Caco-2 (cell line): Measurements from ENCODE around the gene ESCO1.

- PRO-cap: no peak
- RRBS: no CpG with 5 or more reads among the region's 17 CpGs
These were observed 159.4 kb downstream of the FAM210A start for GRCh38 chr18:13566756-13567493.

DNA sequence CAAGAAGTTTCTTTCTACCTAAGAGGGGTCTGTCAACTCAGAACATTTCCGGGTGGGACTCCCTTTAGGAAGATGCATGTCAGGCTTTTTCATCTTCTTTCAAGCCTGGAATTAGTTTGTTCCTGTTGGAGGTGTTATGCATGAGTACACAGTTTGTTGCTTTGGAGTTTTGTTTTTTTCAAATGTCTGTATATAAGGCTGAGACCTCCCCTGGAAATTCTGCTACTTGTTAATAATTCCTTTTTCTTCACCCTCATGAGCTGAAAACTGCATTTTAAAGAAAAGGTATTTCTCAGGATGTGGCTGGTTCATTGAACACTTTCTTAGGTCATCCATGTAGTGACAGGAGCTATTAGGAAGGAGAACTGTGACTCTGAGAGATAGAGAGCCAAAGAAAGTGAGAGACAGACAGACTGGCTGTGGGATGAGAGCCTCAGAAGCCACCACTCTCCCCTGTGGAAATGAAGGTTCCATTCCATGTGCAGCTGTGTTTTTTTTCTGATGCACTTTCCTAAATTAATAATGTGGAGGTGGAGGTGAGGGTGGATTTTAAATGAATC, 113.4 kb downstream of the FAM210A start:
- PRO-cap: no peak
- RRBS: no CpG with 5 or more reads among the region's 1 CpG

DNA sequence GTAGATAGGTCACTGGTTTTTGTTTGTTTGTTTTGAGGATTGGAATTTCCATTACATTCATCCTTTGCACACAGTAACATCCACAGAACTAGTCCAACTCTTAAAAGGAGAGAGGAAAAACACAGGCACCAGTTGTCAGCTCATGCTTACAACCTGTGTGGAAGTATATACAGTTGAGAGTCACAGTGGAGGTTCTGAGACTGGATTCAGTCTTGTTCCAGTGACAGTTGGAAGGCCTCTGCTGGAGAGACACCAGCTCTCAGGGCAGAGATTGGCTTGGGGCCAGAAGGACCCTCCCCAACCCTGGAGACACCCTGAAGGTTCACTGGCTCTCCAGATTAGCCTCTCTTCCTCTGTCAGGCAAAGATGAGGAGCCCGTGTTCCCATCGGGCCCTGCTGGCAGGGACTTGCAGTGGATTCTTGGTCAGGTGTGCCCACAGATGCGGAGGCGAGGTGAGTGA, 78.7 kb downstream of the FAM210A start:
- PRO-cap: no peak
- RRBS: no CpG with 5 or more reads among the region's 4 CpGs

DNA sequence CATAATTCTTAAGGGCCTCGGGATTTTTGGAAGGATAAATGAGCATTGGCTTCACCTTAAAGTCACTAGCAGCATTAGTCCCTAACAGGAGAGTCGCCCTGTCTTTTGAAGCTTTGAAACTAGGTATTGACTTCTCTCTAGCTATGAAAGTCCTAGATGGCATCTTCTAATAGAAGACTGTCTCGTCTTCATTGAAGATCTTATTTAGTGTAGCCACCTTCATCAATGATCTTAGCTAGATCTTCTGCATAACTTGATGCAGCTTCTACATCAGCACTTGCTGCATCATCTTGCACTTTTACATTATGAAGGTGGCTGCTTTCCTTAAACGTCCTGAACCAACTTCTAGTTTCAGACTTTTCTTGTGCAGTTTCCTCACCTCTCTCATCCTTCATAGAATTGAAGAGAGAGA, 31.7 kb downstream of the RNMT start:
- PRO-cap: no peak
- RRBS: no CpG with 5 or more reads among the region's 4 CpGs

GRCh38 chr18:13800973-13801488, 22.9 kb upstream of the MC5R start:
- PRO-cap: no peak
- RRBS: 4% methylated on average over 15 of the region's 34 CpGs

GRCh38 chr18:20970291-20970759, 141.3 kb downstream of the ROCK1 start:
- PRO-cap: no peak
- RRBS: no CpG with 5 or more reads among the region's 4 CpGs

GRCh38 chr18:21016819-21017245, 94.8 kb downstream of the ROCK1 start:
- PRO-cap: no peak
- RRBS: no CpG with 5 or more reads among the region's 3 CpGs

DNA sequence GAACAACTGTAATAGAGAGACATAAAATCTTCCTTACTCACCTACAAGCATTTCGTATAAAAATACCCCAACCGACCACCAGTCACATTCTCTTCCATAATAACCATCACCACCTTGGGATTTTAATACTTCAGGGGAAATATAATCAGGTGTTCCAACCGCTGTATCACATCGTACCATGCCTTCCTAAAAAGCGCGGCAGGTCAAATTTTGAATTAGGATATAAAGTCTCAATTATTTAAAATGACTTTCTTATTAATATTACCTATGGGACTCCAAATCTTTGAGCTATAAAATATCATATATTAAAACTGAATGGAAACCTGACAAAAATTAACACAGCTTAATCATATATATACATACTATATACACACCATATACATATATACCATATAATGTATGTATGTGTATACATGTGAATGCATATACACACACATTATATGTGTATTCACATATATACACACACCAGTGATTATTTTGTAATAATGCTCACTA, 69.0 kb downstream of the ROCK1 start:
- PRO-cap: no peak
- RRBS: no CpG with 5 or more reads among the region's 6 CpGs

- PRO-cap: no peak
- RRBS: no CpG with 5 or more reads among the region's 3 CpGs
These were observed 6.3 kb upstream of the ROCK1 start for GRCh38 chr18:21117720-21118439.

GRCh38 chr18:21363088-21363937, 121.3 kb downstream of the GREB1L start:
- PRO-cap: no peak
- RRBS: no CpG with 5 or more reads among the region's 6 CpGs

DNA sequence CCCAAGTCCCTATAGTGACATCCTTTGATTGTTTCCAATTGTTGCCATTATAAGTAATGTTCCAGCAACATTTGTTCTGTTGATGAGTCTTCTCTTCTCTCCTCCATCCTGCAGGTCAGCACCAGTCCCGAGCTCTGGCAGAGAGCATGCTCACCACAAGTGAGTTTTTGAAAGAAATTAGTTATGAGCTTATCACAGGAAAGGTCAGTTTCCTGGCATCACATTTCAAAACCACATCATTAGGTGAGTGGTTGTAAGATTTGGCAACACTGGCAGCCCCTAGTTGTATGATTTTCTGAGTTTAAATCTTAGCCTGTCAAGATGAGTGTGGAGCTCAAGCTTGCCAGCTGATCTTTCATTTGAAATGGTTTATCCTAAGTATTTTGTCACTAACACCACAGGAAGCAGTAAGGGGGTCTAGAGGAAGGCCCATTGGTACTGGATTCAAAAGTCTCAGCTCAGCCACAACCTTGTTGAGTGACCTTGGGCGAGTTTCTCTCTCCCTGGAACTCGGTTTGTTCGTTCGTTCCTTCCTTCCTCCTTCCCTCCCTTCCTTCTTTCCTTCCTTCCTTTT, 149.5 kb downstream of the ESCO1 start:
- PRO-cap: no peak
- RRBS: no CpG with 5 or more reads among the region's 5 CpGs

- PRO-cap: no peak
- RRBS: no CpG with 5 or more reads among the region's 6 CpGs
These were observed 142.1 kb downstream of the ESCO1 start for GRCh38 chr18:21458303-21458875.

DNA sequence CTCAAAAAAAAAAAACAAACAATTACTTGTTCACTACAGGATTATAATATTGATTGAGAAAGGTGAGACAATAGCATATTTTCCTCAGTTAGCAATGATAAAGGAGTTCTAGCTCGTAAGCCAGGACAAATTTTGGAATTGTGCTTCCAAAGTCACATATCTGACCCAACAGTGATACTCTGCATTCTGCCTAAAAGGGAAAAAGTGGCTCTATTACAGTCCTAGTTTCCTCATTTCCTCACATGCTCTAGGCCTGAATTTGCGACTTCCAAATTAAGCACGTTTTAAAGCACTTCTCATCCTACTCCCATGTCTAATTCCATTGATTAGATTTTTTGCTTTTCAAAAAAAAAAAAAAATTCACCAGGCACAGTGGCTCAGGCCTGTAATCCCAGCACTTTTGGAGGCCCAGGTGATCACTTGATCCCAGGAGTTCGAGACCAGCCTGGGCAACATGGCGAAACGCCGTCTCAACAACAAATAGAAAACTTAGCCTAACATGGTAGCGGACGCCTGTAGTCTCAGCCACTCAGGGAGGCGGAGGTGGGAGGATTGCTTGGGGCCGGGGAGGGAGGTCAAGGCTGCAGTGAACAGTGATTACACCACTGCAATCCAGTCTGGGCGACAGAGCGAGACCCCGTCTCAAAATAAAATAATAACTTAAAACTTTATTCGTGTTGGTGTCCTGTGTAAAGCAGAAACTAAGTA, 1.7 kb downstream of the ESCO1 start:
- PRO-cap: no peak
- RRBS: no CpG with 5 or more reads among the region's 15 CpGs

DNA sequence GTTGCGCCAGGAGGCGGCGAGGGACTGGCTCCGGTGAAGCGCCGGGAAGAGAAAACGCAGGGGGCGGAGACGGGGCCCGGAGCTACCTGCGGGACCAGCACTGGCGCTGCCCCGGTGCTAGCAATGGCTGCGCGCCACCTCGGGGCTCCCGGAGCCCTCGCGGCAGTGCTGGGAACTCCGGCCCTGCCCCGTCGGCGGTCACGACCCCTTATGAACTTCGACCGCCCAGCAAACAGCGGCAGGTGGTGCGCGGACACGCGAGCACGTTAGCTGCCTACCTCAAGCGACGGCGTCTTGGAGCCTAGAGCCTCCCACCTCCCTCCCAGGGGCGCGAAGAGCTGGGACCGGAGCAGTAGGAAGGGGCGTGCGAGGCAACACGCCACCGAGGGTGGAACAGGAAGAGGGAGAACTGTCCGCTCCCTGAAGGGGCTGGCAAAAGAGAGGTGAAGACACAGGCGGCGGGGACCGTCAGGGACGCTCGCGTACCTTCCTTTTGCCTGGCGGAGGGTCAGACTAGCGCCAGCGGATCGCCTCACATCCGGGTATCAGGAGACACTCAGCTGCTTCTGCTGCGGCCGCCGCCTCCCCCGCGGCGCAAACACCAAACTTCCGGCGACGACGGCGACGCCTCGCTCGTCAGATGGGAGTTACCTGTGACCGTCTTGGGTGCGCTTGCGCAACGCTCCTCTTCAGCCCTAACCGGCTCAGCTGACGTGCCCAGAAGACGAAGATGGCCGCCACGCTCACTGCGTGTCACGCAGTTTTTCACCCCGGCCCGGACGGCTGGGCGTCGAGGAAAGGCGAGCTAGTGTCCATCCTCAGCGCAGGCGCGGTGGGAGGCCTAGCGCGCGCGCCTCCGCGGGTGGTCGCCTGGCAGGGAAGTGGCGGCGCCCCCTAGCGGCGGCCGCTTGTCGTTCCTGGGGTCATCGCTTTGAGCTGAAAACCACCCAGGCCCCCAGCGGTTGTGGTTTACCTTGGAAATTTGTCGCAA, at the start of gene ESCO1:
Gene ESCO1 (minus strand): TSS at position 568 of the 991 bp plus-strand sequence.
- PRO-cap: bidirectional peak, plus-strand start at position 133 of the sequence, minus-strand start at position 113 of the sequence; bidirectional peak, plus-strand start at position 231 of the sequence, minus-strand start at position 212 of the sequence; bidirectional peak, plus-strand start at position 720 of the sequence, minus-strand start at position 568 of the sequence; bidirectional peak, plus-strand start at position 907 of the sequence, minus-strand start at position 883 of the sequence
- RRBS: 3% methylated on average over 36 of the region's 104 CpGs

GRCh38 chr18:21741317-21741883, 808 bp downstream of the MIB1 start:
- PRO-cap: bidirectional peak, plus-strand start at chr18:21741366, minus-strand start at chr18:21741278
- RRBS: 4% methylated on average over 39 of the region's 77 CpGs

GRCh38 chr18:21815249-21815984, 74.8 kb downstream of the MIB1 start:
- PRO-cap: no peak
- RRBS: no CpG with 5 or more reads among the region's 7 CpGs

GRCh38 chr18:21846565-21847243, 106.1 kb downstream of the MIB1 start:
- PRO-cap: no peak
- RRBS: no CpG with 5 or more reads among the region's 6 CpGs

- PRO-cap: no peak
- RRBS: no CpG with 5 or more reads among the region's 3 CpGs
These were observed 125.4 kb downstream of the MIB1 start for GRCh38 chr18:21865752-21866548.

DNA sequence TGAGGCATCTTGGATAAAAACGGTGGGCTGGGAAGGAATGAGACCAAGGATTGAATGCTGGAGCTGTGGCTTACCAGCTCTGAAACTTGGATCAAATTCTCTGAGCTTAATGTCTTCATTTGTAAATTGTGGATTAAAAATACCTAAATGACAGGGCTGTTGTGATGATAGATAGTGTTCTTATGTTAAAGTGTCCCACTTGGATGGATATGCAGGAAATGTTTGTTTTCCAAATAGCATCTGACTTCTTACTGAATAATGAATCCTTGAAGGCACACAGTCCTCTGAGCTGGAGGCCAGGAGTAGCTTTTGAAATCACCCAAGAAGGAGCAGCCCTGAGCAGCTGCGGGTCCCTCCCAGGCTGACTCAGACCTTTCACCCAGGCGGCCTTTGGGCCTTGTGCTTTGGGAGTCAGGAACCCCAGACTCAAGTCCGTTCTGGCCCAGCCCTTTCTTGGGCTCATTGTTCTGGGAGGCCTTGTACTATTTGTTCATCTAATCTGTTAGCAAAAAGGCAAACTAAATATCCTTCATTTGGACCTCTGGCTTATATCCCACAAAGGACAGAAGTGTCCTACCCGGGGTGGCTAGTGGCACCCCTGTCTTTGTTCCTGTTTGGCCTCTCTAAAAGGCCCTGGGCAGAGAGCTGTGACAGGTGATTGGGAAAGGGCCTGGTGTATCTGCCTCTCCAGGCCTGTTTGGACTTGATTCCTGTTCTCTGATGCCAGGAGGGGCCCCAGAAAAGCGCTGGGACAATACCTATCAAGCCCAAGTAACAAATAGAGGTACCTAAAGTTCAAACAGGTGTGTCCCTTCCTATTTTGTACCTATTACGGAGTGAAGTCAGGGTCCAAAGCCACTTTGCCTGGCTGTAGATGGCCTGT, 172.9 kb upstream of the GATA6 start:
- PRO-cap: bidirectional peak, plus-strand start at position 558 of the sequence, minus-strand start at position 311 of the sequence
- RRBS: no CpG with 5 or more reads among the region's 7 CpGs

DNA sequence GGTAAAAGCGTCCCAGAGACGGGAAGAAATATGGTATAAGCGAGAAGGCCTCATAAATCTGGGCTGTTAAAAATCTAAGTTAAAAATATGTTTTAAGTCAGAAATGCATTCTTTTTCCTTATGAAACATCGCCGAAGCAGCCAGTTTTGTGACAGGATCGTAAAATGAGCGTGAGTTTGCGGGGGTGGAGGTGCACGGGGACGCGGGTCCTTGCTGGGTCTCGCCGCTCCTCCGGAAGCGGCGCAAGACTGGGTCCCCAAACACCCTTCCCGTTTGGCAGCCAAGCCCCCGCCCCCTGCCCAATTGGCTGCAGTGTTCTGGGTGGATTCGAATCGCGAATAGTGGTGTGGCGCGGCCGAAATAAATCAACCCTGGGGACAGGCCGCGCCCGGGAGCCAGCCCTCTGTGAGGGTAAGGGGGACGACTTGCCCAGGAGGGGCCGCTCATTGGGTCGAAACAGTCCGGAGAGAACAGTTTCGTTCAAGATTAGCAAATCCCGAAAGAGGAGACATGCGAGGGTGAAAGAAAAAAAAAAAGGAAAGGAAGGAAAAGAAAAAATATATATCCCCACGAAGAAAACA, 3.3 kb upstream of the GATA6 start:
- PRO-cap: no peak
- RRBS: 70% methylated on average over 5 of the region's 35 CpGs